Aortic smooth muscle cell (primary cell): Measurements from ENCODE around the genes TMEM53, RPS8, MAST2 and PIK3R3.

DNA sequence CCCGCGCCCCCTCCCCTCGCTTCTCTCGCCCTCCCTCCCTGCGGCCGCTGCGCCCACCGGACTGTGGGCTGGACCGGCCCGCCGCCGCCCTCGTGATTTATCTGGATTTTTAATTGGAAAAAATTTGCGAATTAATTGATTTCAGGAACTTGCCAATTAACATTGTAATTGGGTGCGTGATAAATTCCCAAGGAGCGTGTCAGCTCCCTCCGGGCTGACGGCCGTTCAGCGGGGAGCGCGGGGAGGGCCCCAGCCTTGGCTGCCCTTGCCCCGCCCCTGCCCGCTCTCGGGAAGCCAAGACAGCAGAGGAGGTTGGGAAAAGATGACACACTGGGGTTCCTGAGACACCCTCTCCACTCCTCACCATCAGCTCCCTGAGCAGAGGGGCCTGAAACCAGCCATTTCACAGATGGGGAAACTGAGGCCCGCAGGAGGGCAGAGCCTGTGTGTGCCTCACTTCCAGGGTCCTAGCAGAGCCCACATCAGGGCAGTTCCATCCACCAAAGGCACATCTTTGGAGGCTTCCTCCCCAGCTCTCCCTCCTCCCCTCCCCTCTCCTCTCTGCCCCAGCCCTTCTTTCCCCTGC is 56.9 kb downstream of the TMEM53 start:
- RRBS: 4% methylated on average over 7 of the region's 26 CpGs

GRCh38 chr1:44637605-44638852 is 36.3 kb downstream of the TMEM53 start:
- RRBS: 57% methylated on average over 5 of the region's 38 CpGs

DNA sequence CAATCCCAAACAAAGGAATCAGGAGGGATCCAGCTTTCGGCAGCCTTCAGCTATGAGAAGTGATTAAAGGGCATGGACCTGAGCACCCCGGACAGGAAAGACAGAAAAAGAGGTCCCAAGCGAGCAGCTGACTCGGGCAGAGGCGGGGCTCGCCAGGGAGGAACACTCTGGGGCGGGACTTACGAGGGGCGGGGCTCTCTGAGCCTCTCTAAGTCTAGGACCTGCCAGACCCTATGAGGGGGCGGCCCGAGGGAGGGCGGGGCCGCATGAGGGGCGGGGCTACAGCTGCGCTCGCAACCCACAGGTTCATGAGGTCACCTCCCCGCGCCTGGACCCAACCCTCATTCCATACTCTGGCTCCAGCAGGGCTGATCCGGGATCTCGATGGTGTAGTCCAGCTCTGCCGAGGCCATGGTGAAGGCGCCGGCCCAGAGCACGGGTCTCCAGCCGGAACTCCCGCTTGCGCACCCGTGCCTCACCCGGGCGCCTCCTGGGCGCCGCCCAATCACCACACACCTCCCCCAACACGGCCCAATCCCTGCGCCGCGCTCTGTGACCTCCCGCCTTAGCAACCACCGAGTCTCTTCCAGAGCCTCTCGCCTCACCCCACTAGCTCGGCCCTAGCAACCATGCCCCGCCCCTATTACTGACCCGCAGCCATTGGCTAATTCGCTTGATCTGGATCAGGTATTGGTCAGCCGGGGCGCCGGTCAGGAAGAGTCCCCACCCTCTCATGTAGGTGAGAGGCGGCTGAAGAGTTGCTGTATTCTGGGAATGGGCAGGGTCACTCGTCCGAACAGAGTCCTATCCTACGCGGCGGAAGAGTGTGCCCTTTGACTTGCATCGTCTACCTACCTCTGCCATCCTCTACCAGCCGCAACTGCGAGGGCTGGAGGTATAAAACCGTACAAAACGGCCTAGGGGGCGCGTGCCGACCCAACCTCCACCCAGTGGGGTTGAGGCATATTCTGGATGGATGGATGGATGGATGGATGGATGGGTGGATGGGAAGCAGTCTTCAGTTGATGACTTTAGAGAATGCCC is at the start of gene TMEM53:
Gene TMEM53, minus strand, starts transcription at position 503 of the 1,044 bp plus-strand sequence.
- RRBS: 2% methylated on average over 5 of the region's 60 CpGs

DNA sequence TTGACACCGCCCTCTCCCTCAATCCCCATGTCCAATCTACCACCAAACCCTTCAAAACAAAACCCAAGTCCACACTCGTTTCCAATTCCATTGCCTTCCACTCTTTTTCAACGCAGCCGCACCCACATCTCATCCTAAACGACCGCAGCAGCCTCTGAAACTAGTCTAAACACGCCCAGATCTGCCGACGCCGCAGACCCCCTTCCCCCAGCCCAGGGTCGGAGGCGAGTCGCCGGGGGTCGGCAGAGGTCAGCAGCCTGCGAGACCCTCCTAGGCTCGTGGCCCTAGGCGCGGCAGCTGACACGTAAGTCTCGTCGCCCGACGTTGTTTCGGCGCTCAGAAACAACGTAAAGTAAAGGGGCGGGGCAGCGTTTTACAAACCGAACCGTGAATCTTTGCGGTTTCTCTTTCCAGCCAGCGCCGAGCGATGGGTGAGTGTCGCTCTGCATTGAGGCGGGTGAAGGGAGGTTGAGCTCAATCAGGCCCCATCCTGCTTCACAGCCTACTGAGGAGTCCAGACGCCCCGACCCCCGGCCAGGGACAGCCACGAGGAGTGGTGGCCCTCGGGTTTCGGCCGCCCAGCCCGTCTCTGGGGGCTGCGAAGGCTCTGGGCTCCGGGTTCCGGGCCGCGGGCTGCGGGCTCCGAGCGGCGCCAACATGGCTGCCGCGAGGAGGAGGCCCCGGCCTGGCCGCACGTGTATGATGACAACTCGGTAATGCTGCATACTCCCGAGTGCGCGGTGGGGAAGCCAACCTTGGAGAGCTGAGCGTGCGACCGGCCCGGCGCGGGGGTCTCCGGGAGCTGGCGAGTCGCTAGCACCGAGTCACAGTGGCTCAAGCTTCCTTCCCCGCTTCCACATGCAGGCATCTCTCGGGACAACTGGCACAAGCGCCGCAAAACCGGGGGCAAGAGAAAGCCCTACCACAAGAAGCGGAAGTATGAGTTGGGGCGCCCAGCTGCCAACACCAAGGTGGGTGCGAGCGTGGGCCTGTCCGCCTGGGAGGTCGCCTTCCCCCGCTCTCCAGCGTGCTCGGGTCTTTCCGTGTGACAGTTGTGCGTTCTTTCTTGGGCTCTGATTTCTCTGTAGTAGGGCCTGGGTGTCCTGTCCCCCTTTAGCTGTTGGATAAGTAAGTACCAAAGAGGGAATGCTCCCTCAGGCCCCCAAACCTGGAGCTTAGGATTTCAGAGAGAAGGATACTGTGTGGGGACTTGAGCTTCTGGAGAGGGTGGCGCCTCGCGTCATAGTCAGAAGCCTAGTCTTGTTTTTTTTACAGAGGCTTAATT is at the start of gene RPS8:
Gene RPS8, plus strand, starts transcription at position 371 of the 1,285 bp plus-strand sequence.
- RRBS: 2% methylated on average over 20 of the region's 92 CpGs

DNA sequence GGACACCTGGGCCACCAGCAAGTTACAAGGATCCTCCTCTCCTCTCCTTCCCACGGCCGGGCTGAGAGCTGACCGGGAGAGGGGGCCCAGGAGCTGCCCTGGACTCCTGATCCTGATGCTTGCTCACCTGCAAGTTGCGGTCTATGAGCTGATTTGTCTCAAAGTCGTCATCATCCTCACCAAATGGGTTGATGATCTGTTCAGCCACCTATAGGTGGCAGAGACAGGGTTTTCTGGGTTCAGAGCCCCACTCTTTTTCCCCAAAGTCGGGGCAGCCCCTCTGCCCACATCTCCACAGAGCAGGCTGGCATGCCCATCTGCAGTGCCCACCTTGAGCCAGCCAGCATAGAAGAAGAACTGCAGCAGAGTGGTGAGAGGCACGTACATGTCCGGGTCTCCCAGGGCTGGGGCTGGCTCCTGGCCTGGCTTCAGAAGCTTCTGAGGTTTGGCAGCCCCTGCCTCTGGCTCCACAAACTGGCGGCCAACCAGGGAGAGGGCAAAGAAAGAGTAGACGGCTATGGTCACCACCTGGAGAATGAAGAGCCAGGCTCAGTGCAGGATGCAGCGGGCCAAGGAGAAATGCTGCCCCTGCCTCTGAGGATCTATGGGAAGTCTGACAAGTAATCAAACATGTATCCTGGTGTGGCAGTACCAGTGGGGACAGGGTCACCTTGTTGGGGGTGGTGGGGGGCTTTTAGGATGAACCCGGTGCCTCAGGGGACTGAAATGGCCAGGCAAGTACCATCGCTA is 3.0 kb downstream of the BEST4 start:
- RRBS: no CpG with 5 or more reads among the region's 13 CpGs

GRCh38 chr1:44791469-44791760 is 3.4 kb upstream of the BEST4 start:
- RRBS: no CpG with 5 or more reads among the region's 5 CpGs

DNA sequence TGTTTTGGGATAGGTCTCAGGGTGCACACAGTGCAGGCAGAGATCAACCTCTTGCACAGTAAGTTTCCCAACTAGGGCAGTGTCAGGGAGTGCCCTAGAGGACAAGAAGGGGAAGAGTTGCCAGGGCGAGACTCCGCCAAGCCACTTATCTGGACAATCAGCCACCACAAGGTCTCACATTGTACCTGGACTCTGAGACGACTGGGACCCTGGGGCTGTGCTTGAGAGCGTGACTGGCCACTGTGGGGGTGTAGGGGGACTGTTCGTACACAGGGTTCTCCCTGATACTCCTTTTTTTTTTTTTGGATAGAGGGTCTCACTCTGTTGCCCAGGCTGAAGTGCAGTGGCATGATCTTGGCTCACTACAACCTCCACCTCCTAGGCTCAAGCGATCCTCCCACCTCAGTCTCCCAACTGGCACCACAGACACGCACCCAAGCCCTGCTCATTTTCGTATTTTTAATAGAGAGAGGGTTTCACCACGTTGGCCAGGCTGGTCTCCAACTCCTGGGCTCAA is 9.8 kb downstream of the HECTD3 start:
- RRBS: no CpG with 5 or more reads among the region's 9 CpGs

- RRBS: no CpG with 5 or more reads among the region's 8 CpGs
Measured at GRCh38 chr1:45004256-45005068, 6.7 kb downstream of the HECTD3 start.

- RRBS: no CpG with 5 or more reads among the region's 9 CpGs
Measured at GRCh38 chr1:45612316-45613408, 11.2 kb downstream of the CCDC17 start.

DNA sequence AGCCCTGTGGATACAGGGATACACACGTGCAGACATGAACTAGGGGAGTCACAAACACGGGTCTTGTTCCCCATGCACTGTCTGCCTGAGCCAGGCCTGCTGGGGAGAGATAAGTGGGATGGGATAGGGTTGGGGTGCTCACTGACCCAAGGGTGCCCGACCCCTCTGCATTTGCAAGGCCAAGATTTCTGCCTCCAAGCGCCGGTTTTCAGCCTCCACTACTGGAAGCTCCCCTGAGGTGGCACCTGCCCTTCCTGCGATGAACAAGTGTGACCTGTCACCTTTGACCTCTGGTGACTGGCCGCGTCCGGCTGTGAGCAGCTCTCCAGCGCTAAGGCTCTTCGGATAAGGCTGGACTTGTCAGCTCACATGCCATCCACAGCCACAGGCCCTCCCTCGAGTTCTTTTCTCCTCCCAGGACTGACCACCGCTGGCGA is 1.7 kb downstream of the CCDC17 start:
- RRBS: 52% methylated on average over 4 of the region's 14 CpGs

DNA sequence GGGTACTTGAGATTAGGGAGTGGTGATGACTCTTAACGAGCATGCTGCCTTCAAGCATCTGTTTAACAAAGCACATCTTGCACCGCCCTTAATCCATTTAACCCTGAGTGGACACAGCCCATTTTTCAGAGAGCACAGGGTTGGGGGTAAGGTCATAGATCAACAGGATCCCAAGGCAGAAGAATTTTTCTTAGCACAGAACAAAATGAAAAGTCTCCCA is 10.6 kb downstream of the IPP start:
- RRBS: no CpG with 5 or more reads among the region's 2 CpGs

GRCh38 chr1:45803271-45803757 is at the start of gene MAST2:
Gene MAST2 (plus strand): TSS chr1:45803612.
- RRBS: 4% methylated on average over 4 of the region's 56 CpGs

DNA sequence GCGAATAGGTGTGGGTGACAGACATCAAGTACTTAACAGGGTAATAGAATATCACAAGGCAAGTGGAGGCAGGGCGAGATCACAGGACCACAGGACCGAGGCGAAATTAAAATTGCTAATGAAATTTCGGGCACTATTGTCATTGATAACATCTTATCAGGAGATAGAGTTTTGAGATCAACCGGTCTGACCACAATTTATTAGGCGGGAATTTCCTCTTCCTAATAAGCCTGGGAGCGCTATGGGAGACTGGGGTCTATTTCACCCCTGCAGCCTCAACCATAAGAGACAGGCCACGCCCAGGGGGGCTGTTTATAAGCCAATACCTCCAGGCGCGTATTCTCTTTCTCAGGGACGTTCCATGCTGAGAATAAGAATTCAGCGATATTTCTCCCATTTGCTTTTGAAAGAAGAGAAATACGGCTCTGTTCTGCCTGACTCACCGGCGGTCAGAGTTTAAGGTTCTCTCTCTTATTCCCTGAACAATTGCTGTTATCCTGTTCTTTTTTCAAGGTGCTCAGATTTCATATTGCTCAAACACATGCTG is 123.8 kb downstream of the MAST2 start:
- RRBS: no CpG with 5 or more reads among the region's 16 CpGs

GRCh38 chr1:46132431-46132749 is at the start of gene PIK3R3:
Gene PIK3R3 (minus strand): TSS chr1:46132629.
- RRBS: 2% methylated on average over 21 of the region's 27 CpGs

DNA sequence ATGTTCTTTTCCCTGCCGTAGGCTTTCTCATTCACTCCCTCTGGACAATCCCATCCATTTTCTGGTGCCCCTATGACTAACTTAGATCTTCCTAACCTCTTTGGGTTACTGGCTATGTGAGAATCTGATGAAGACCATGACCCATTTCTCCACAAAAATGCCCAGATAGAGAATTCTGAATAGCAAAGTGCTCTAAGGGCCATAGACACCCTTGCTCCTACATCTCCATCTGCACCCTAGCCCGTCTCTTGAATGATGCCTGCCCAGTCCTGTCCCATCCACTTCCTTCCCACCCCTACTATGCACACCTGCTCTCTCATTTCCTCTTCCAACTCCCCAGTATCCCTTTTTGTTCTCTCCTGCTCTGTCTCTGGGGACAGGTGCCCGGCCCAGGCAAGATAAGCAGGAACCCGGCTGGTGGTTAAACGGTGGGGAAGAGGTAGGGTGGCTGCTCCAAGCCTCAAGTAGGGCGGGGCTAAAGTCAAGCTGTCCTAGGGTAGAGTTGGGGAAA is 10.2 kb downstream of the POMGNT1 start:
- RRBS: no CpG with 5 or more reads among the region's 6 CpGs

DNA sequence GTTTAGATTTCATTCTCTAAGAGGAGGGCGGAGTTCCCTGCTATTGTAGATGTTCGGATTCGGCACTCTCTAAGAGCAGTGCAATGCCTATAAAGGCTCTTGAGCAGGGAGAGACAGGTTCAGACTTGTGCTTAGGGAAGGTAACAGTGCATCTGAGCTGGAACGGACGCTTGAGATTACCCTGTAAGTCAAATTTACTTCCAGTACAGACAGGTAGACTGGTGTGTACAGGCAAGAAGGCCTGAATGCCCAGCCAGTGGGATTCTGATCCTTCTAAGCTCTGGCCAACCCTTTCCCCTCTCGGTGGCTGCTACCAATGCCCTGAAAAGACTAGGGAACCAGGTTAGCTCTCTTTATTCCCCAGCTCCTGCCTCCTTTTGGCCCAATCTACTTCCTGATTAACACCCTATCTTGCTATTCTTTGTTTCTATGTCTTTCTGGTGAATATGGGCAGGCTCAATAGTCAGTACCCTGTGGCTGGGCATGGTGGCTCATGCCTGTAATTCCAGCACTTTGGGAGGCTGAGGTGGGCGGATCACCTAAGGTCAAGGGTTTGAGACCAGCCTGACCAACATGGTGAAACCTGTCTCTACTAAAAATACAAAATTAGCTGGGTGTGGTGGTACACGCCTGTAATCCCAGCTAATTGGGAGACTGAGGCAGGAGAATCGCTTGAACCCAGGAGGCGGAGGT is 15.6 kb downstream of the LURAP1 start:
- RRBS: no CpG with 5 or more reads among the region's 10 CpGs

DNA sequence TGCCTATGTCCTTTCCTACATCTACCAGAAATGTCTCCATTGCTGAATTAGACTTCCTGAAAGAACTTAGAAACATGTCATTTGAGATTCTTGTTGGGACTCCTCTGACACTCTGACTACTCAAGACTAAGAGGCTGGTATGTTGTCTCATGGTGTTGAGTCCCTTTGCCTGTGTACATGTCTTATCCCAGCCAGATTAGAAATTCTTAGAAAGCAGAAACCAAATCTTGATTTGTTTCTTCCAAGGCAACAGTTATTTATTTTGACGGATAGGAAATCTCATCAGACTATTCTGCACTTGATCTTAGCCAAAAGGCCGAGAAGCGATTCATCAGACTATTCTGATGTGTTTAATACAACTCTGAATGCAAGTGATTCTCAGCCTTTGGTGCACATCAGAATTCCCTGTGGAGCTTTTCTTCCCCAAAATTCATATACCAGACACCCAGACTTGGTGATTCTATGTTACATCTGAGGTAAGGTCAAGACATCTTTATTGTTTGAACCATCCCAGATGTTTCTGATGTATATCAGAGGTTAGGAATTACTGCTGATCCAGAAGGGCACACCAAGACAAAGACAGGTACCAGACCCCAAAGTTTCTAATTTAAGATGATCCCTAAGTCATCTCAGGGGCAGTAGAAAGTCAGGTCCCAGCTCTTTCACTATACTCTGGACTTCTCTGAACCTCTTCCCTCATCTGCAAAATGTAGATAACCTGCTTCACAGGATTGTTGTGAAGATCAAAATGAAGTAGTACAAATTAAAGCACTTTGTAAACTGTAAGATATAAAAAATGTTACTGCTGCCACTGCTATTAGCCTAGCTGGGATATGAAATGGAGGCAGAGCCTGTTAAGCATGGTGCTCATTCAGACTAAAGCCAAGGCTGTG is 15.5 kb downstream of the LRRC41 start:
- RRBS: no CpG with 5 or more reads among the region's 3 CpGs

- RRBS: no CpG with 5 or more reads among the region's 3 CpGs
Measured at GRCh38 chr1:46297183-46297682, 6.2 kb downstream of the LRRC41 start.

DNA sequence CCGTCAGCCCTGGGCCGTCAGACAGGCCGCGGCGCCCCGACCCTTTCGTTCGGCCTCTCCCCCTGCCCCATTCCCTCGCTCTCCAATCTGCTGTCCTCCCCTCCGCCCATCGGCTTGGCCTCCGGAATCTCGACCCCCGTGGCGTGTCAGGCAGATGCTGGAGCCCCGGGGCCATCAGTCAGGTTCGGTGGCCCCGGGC is 1.0 kb downstream of the LRRC41 start:
- RRBS: 2% methylated on average over 5 of the region's 18 CpGs